ENCODE measurements around a stretch of chr3.

DNA sequence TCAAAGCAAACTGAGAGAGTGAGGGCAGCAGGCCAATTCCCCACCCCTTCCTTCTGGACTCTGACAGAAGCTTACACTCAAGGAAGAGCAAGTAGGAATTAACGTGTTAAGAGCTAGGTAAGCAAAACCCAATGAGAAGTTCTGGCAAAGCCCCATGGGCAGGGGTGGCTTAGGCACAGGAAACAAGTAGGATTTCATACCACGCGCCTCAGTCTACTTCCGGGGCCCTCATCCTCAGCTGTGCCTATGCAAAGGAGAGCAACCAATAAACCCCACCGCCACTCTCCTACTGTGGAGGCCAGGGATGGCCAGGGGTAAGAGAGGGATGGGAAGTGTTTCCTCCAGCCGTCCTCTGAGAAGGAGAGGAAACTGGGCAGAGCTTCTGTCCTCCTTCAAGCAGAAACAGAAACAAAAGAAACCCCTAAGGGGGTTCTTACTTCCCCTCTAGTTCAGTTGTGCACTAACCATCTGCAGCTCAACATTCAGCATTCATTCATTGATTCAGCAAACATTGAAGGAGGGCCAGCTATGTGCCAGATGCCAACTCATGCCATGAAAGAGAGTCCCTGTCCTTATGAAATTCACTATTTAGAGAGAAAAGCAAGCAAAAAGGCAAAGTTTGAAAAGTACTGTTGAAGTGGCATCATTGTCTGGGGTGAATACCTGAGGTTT is 12.7 kb downstream of the CCR5 start:
- PRO-cap, result no peak
- RAMPAGE, long total RNA, result no peak

- PRO-cap, result no peak
- RAMPAGE, long total RNA, result no peak
Measured at GRCh38 chr3:46405058-46406198, 1.6 kb upstream of the CCRL2 start.

- PRO-cap, result no peak
- RAMPAGE, long total RNA, result no peak
Measured at GRCh38 chr3:46559138-46559710, 6.9 kb downstream of the LRRC2 start.

DNA sequence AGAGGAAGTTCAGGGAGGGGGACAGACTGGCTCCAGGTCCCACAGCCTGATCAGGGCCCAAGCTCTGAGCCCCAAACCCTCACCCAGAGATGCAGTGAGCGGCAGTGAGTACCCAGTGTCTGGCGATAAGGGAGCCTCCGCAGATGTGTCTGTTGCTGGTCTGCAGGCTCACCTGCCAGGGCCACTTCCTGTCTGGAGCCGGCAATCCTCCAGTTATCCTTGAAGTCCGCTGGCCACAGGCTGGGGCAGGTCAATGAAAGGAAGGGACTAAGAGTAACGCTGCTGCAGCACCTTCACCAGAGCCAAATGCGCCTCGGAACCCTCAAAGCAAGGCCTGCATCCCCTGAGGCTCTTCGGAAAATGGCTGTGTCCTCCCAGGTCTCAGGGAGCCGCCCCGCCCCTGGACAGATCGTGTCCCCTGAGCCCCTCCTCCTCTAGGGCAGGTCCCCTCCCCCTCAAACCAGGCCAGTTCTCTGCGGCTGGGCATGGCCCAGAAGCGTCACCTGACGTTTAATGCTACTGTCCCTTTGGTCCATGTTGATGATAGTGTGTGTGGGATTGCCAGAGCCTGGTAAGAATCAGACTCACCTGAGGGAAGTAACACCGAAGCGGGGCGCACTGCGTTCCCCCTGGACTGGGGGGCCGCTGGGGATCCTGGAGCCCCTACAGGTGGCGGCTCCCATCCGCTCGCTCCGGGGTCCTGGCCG is 51.5 kb downstream of the MYL3 start:
- PRO-cap, result unidirectional peak, plus-strand start at position 115 of the sequence; bidirectional peak, plus-strand start at position 476 of the sequence, minus-strand start at position 361 of the sequence
- RAMPAGE, long total RNA, result no peak

GRCh38 chr3:46833605-46834393 is 29.4 kb downstream of the MYL3 start:
- PRO-cap, result no peak
- RAMPAGE, long total RNA, result no peak

- PRO-cap, result no peak
- RAMPAGE, long total RNA, result no peak
Measured at GRCh38 chr3:46871126-46871660, 6.3 kb upstream of the PTH1R start.

DNA sequence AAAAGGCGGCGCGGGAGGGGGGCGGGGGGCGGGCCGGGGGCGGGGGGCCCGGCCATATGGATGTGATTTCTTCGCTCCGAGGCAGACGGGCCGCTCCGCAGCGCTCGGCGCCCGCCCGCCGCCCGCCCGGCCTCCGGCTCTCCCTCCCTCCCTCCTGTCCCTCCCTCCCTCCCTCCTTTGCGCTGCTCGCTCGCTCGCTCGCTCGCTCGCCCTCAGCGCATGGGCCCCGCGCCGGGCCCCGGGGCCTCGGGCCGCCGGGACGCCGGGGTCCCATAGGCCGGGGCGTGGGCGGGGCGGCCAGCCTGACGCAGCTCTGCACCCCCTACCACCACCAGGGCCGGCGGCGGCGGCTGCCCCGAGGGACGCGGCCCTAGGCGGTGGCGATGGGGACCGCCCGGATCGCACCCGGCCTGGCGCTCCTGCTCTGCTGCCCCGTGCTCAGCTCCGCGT is 5.7 kb downstream of the PTH1R start:
- PRO-cap, result no peak
- RAMPAGE, long total RNA, result no peak

DNA sequence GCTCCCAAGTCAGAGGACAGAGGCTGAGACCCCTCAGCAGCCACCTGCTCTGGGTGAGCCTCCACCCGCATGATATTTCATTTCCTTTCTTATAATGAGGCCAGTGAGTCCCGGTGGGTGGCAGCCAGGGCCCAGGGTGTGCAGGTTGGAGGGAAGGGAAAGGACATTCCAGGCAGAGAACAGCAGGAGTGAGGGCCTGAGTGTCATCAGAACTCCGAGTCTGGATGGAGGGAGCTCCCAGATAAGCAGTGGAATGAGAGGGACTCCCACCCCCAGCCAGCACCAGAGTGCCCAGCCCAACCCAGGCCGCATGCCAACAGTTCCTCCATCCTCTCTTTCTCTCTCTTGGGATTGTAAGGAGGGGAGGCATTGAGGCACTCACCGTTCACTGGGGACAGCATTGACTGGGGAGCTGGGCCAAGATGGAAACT is 15.5 kb downstream of the PTH1R start:
- PRO-cap, result no peak
- RAMPAGE, long total RNA, result no peak

GRCh38 chr3:46917625-46918518 is 40.4 kb downstream of the PTH1R start:
- PRO-cap, result no peak
- RAMPAGE, long total RNA, result no peak

GRCh38 chr3:46918519-46919073 is 41.1 kb downstream of the PTH1R start:
- PRO-cap, result no peak
- RAMPAGE, long total RNA, result no peak

GRCh38 chr3:46947226-46947843 is 29.2 kb downstream of the CCDC12 start:
- PRO-cap, result no peak
- RAMPAGE, long total RNA, result no peak

DNA sequence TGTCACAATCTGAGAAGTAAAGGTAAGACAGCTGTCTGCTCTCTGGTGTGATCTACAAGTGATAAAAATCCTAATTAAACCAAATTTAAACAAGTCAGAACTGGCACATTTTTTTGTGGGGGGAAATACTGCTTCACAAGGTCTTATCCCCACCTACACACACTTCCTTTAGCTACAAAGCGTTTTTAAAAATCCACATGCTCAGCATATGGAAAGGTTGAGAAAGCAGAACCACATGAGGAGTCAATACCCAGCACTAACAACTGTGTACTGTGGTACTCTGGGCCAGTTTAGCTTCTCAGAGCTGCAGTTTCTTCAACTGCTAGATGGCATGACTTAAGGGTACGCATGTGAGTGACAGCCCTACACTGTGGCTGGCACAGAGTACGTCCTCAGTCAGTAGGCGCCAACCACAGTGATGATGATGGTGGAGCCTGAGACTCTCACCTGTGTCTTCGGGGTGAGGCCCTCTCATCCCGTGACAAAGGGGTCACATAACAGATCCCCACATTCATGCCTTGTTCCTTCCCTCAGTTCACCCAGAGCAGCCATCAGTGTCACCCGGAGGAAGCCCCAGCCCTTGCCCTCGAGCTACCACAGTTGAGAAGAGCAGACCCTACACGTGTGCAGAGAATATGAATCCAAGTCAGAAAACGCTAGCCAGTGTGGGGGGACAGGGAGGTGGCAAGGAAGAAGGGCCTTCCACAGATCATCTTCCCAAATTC is 17.4 kb downstream of the CCDC12 start:
- PRO-cap, result no peak
- RAMPAGE, long total RNA, result no peak

DNA sequence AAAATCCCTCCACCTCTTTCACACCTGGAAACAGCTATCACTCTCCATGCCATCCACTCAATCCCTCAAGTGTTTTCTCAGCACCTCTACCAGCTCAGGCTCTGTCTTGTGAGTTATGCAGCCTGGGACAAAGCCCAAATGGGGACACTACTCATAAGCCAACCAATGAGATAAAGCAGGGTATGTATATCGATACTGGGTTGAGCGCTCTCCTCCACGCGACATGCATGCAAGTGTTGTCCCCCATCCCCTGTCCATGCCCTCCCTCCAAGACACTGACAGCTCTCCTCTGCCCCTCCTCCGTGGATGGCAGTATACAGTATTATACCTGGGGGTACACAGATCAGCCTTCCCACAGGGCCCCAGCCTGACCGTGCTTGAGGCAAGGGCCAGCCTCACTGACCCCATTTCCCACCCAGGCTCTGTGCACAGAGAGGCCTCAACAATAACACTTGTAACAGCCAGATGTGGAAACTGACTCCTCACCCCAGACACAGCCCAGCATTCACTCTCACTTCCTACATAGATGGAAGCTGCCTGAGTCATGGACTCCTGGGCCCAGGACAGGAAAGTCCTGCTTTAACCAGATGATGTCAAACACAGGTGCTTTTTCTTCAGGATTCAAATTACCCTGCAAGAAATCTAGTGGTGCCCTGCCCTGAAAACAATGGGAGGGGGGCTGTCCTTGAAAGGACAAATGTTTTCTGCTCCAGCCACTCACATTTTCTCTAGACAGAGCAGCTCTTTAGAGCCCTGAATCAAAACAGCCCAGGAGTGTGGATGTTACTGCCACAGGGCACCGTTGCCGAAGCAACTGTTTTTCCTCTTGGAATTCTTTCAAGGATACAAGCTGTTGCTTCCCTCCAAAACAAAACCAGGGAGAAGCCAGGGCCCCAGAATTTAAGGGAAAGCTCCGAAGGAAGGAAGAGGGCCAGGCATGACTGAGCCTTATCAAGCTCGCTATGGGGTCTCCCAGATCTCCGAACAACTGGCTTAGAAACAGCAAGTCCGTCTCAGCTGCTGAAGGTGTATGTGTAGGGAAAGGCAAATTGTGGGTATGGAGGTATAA is 16.4 kb downstream of the CCDC12 start:
- PRO-cap, result no peak
- RAMPAGE, long total RNA, result no peak

DNA sequence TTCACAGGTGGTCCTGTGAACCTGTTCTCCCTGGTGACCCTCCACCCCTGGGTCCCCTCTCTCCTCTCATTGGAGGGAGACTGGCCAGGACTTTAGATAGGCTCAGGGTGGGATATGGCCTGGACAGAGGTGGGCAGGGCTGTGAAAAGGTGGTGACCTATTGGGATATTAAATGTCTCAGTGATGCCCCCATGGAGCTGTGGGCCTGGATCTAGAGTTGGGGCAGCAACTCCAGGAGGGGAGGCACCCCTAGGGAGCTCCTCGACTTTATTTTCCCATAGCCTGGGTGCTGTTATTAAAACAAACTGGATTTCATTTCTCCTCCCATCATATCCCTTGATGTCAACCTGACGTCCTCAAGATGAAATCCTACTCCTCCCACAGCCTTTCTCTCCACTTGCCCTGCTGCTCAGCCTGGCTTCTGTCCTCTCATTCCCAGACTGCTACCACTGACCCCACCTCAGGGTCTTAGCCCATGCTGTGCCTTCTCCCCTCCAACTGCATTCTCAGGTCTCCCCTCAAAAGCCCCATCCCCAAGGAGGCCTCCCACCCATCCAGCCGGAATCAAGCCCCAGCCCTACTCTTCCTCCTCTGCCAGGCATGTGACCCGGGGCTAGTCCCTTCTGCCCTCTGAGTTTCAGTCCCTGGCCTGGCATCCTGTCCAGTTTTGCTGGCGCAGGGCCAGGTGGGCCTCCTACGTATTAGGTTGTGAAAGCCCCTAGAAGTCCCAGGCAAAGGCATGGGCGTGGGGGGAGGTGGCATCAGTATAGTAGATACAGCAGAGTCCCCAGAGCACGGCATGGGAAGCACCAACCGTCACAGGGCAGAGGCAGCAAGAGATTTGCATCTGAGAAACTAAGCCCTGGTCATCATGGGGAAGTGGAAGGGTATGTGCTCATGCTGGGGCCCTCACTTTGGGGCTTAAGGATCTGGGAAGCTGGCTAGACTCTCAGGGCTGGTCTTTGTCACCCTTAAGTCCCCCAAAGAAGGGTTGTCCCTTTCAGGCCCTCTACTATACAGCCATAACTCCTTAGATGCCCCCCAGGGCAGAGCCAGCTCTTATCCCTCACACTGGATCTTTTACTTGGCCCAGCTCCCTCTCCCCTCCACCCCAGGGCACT is 10.9 kb downstream of the NBEAL2 start:
- PRO-cap, result no peak
- RAMPAGE, long total RNA, result no peak

DNA sequence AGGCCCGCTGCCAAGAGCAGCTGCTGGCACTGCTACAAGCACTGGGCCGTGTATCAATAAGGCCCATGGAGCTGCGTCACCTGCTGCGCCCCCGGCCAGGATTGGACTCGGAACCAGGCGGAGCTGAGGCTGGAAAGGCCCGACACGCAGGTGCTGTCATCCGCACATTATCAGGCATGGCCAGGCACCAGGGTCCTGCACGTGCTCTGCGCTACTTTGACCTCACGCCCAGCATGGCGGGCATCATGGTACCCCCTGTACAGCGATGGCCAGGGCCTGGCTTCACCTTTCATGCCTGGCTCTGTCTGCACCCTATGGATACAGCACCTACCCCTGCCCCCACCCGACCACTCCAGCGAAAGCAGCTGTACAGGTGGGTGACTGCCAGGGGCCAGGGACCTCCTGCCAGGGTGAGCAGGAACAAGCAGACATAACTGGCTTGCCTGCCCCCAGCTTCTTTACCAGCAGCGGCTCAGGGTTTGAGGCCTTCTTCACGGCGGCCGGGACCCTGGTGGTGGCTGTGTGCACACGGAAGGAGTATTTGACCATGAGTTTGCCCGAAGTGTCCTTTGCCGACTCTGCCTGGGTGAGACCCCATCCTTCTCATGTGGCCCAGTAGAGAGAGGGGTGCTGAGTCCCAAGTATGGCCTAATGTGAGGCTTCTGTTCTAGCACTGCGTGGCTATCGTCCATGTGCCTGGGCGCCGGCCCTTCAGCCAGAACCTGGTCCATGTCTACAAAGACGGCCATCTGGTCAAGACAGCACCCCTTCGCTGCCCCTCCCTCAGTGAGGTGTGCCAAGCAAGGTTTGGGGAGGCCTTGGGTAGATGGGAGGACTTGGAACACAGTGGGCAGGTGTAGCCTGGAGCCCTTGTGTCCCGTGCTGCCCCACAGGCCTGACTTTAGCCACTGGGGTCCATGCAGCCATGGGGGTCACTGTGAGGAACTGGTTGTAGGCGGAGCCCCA is 16.1 kb downstream of the NBEAL2 start:
- PRO-cap, result no peak
- RAMPAGE, long total RNA, result no peak

DNA sequence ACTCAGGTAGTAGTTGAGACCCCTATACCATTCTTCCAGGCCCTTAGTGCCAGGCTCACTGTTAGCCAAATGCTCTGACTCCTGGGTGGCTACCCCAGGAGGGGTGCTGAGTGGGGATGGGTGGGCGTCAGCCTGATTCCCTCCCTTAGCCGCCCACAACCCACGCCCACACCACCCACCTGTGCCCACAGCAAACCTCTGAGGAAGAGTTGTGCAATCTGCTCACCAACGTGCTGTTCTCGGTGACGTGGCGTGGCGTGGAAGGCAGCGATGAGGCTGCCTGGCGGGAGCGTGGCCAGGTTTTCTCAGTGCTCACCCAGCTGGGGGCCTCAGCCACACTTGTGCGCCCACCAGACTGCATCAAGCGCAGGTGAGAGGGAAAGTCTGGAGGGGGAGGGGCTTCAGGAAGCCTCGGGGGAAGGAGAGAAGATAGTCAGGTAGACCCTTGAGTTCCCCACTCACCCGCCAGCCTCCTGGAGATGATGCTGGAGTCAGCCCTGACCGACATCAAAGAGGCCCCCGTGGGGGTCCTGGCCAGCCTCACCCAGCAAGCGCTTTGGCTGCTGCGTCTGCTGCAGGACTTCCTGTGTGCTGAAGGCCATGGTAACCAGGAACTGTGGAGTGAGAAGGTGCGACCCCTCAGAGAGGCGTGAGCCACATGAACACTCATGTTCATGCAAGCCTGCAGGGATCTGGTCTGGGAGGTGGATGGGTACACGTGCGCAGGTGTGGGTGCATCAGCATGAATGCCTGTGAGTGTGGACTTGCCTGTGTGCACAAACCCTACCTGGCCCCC is 21.5 kb downstream of the NBEAL2 start:
- PRO-cap, result no peak
- RAMPAGE, long total RNA, result no peak

DNA sequence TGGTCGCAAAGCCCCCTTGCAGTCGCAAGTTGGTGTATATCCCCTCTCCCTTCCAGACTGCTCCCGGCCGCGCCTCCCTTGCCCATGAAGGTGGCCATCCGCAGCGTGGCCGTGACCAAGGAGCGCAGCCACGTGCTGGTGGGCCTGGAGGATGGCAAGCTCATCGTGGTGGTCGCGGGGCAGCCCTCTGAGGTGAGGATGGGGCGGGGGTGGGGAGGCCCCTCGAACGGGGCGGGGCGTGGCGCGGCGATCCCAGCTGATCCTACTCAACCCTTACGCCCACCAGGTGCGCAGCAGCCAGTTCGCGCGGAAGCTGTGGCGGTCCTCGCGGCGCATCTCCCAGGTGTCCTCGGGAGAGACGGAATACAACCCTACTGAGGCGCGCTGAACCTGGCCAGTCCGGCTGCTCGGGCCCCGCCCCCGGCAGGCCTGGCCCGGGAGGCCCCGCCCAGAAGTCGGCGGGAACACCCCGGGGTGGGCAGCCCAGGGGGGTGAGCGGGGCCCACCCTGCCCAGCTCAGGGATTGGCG is 29.5 kb downstream of the NBEAL2 start:
- PRO-cap, result bidirectional peak, plus-strand start at position 300 of the sequence, minus-strand start at position 365 of the sequence
- RAMPAGE, long total RNA, result no peak

GRCh38 chr3:47016433-47017581 is 37.3 kb downstream of the NBEAL2 start:
- PRO-cap, result no peak
- RAMPAGE, long total RNA, result no peak

- PRO-cap, result no peak
- RAMPAGE, long total RNA, result no peak
Measured at GRCh38 chr3:47057022-47057664, 77.7 kb downstream of the NBEAL2 start.

DNA sequence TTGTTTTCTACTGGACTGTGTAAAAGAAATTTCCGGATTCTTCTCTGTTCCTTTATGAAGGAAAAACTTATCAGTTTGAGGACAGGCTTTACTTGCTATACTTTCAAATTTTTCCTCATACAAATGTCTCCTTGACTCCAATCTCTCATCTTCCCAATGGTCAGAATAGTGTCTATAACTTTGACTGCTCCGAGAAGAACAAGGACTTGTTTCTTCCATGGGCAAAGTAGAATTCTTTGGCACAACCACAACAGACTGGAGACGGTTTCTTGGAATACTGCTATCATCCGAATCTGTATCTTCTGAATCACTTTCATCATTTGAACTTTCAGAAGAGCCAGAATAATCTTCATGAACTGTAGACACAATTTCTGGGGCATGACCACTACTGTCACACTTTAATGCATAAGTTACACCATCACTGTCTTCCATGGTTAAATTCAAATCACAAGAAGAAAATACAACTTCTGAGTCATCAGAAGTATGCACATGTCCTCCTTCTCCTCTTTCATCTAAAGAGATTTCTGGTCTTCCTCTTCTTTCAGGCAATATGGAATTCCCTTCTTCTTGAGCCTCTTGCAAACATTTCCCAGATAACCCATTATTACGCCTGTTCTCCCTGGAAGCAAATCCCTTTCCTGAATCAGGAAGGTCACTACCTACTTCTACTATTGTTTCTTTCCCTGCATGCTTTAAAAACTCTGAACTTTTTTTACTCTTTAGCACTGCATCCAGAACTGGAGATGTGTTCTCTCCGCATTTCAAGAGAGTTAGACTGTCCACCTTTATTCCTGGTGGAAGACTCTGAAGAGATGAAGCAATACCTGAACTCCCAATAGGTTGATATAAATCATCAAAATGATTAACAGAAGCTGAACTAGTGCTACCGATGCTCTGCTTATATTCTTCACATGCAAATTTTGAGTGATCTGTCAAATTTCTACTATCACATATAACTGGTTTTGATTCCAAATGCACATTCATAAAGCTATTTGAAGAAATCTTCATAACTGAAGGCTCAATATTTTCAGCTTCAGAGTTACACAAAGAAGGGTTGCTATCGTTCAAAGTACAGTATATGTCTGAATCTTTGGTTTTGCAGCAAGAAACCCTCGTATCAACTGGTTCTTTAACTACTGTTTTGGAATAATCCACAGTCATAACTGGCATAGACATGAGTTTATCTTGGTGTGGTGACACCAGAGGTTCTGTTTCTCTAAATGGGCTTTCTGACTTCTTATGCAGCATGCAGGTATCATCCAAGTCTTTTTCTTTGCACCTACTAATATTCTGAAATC is 42.3 kb downstream of the SETD2 start:
- PRO-cap, result no peak
- RAMPAGE, long total RNA, result no peak